Upper lobe of left lung (tissue), 5 donors: ENCODE results near the genes TSTD1 and NR1I3.

- PRO-cap, 2 experiments, result peak in 2 of 2 experiments; most common plus-strand start chr1:161014018 (in 2); most common minus-strand start chr1:161013806 (in 1)
- RAMPAGE, long total RNA, 4 experiments, result start-site peak on the minus strand in 1 of 4 experiments, at chr1:161013211-161013848 at its widest, 12 reads per replicate
Measured at GRCh38 chr1:161013045-161014264, 7.5 kb downstream of the F11R start.

GRCh38 chr1:161038167-161039189 lies at the start of gene TSTD1:
Gene TSTD1 (minus strand): TSS chr1:161038964.
- PRO-cap, 2 experiments, result peak in 1 of 2 experiments; most common plus-strand start chr1:161039072 (in 1); most common minus-strand start chr1:161038920 (in 1)
- RAMPAGE, long total RNA, 4 experiments, result start-site peak on the minus strand in 4 of 4 experiments, at chr1:161038914-161039010 at its widest, 135 to 3,160 reads per replicate

DNA sequence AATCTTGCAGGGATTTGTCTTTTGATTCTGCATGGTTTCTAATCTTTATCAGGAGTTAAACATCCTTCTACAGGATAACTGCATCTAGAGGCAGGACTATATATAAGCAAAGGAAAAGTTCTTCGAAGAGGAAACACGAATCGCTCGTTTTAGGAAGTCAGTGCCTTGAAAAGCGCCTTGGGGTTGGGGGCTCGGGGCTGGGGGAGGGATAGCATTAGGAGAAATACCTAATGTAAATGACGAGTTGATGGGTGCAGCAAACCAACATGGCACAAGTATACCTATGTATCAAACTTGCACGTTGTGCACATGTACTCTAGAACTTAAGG lies 512 bp upstream of the UFC1 start:
- PRO-cap, 2 experiments, result no peak in any of the 2 experiments
- RAMPAGE, long total RNA, 4 experiments, result no peak in any of the 4 experiments

DNA sequence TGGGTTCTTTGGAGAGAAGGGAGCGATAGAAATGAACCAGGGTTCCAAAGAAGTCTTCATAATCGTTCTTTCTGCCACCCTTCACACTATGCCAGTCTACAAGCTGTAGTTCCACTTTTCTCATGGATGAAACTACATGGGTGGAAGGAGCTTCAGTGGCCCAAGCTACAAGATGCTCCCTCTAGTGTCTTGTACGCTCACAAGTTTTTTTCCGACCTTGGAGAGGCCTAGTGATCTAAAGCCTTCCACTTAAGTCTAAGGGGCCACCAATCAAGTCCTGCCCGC lies 375 bp upstream of the TOMM40L start:
- PRO-cap, 2 experiments, result peak in 1 of 2 experiments; most common minus-strand start position 201 of the sequence (in 1)
- RAMPAGE, long total RNA, 4 experiments, result no peak in any of the 4 experiments

DNA sequence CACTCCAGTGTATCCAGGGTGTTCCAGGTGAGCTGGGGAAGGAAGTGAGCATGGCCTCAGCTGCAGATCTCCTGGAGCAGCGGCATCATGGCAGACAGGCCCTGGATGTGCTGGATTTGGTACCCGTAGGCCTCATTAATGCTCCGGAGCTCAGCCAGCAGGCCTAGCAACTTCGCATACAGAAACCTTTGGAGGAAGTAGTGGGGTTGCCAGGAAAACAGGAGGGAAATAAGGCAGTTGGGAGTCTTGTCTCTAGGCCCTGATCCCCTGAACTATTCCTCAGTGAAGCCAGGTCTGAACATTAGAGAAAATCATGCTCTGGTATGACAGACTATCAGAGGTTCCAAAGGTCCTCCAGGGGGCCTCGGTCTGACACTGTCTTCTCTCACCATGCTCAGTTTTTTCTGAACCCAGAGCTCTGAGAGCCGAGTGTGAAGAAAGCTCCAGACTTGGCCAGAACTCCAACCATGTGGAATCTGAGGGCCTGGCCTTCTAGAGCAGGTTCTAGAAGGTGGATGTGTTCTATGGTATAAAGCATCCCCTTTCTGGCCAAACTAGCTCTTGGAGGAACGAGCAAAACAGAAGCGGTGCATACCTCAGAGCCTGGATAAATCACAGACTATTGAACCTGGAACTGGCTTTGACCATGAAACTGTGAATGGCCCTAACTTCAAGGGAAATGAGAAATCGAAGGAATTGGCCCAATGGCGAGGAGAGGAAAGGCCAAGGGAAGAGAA lies 4.0 kb downstream of the TOMM40L start:
- PRO-cap, 2 experiments, result no peak in any of the 2 experiments
- RAMPAGE, long total RNA, 4 experiments, result no peak in any of the 4 experiments

- PRO-cap, 2 experiments, result no peak in any of the 2 experiments
- RAMPAGE, long total RNA, 4 experiments, result no peak in any of the 4 experiments
Measured at GRCh38 chr1:161237963-161238462, at the start of gene NR1I3. Gene NR1I3 (minus strand): TSS chr1:161238203.

DNA sequence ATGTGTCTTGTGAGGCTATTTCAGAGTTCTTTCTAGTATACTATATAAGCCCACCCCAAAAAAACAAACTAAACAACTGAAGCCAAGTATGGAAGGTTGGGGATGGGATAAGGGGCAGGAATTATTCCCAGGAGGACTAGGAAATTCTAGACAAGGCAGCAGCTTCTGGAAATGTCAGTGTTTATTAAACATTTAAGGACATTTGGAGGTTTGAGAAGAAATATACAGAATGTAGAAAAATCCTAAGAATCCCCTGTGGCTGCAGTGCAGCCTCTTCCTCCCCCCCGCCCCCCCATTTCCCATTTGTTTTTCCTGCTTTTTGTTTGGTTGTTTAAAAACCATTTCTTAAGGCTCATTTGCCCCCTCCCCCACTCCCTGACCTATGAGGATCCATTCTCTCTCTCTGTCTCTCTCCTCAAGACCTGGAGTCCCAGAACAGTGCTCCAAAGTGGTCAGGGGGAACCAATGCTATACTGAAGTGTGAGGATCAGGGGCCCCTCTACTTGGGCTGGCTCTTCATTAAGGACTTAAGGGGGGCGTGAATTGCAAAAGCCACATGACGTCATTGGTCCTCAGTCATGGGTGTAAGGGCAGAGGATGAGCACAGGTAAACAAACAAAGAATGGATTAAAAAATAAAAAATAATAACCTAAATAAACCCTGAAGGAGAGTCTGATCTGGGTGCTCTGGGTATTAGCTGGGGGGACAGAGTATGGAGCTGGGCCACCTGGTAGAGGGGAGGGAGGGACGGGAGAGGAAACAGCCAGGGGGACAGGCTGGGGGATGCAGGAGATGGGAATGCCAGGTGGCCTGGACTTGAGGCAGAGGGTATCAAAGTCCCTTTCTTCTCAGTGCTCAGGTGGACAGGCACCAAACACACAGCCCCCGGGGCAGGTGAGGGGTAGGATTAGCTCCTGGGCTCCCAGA lies 4.9 kb downstream of the MPZ start:
- PRO-cap, 2 experiments, result no peak in any of the 2 experiments
- RAMPAGE, long total RNA, 4 experiments, result no peak in any of the 4 experiments

GRCh38 chr1:161305499-161306880 lies 3.8 kb downstream of the MPZ start:
- PRO-cap, 2 experiments, result peak in 2 of 2 experiments; most common plus-strand start chr1:161306366 (in 2); most common minus-strand start chr1:161306212 (in 1)
- RAMPAGE, long total RNA, 4 experiments, result start-site peak on the minus strand in 4 of 4 experiments, at chr1:161306174-161306243 at its widest, 6 to 19 reads per replicate

DNA sequence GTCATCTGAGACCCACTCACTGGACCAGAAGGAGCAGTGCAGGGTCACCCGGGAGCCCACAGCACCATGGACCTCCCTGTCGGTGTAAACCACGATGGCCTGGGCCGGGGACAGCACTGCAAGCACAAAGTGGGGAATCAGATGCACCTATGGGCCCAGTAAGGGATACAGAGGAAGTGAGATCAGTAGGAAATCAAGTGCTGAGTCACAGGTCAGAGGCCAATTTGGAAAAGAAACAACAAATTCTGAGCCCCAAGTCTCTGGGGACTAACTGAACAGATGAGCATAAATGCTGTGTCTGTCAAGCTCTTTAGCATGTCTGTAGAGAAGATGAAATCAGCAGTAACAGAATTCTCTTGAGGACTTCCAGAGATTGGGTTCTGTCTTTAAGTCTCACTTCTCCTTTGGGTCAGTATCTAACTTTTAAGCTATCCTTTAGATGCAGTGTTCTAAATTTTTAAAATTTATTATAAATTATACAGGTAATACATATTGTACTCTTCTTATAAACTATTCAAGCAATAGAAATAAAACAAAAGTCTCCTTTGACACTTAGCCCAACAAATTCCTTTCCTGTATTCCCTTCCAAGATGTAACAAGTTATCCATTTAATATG lies 2.4 kb downstream of the MPZ start:
- PRO-cap, 2 experiments, result no peak in any of the 2 experiments
- RAMPAGE, long total RNA, 4 experiments, result no peak in any of the 4 experiments

- PRO-cap, 2 experiments, result no peak in any of the 2 experiments
- RAMPAGE, long total RNA, 4 experiments, result start-site peak on the minus strand in 1 of 4 experiments, at chr1:161550531-161550649 at its widest, 12 reads per replicate
Measured at GRCh38 chr1:161550384-161550842, 795 bp upstream of the FCGR3A start.

DNA sequence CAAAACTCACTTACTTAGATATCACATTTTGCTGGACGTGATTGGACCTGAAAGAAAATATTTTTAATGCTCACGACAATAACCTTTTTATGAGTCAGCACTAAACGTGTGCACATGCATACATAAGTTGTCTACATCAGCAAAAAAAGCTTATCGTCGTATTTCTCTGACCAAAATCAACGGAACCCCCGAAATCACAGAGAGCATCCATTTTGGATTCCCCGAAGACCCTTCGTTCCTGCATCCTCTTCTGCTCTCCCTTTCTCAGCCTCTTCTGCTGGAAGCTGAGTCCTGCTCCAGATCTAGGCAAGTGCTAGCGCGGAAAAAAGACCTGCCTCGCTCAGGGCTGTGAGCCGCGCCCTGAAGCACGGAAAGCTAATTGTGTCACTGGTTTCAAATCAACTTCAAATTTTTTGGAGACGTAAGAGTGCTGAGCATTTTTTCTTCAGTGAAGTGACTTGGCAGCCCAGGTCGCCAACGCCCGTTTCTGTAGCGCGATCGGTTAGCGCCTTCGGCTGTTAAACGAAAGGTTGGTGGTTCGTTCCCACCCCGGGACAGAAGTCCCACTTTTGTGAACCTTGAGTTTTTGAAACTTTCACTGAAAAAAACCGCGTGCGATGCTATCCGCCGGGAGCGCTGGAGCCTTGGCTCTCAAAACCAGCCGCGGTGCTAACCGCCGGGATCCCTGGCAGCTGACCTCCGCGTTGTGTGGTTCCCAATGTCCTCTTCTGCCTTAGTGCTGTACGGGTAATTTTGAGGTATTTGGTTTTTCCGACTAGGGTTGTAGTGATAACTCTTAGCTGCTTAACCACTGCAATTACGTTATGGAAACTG lies 9.6 kb downstream of the FCGR3B start:
- PRO-cap, 2 experiments, result peak in 1 of 2 experiments; most common plus-strand start position 525 of the sequence (in 1)
- RAMPAGE, long total RNA, 4 experiments, result no peak in any of the 4 experiments

DNA sequence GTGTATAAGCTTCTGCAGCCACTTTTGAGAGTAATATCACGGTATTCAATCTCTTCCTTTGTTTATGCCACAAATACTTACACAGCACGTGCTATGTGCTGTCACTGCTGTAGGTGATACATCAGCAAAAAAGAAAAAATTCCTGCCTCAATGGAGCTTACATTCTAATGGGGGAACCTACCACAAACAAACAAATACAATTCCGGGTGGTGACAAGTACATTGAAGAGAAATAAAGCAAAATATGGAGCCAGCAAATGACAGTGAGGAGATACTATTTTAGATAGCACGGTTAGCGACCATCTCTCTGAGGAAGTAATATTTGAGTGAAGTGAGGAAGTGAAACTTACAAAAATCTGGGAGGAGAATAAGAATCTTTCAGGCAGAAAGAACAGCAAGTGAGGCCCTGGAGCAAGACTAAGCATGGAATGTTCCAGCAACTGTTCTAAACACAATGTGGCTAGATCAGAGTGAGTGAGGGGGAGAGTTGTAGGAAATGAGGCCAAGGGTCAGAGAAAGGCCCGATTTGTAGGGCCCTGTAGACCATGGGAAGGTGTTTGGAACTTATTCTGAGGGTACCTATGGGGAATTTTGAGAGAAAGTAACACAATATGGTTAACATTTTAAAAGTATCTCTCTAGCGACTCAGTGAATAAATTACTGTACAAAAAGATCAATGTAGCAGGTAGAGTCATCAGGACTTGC lies 2.5 kb upstream of the FCRLB start:
- PRO-cap, 2 experiments, result no peak in any of the 2 experiments
- RAMPAGE, long total RNA, 4 experiments, result no peak in any of the 4 experiments

DNA sequence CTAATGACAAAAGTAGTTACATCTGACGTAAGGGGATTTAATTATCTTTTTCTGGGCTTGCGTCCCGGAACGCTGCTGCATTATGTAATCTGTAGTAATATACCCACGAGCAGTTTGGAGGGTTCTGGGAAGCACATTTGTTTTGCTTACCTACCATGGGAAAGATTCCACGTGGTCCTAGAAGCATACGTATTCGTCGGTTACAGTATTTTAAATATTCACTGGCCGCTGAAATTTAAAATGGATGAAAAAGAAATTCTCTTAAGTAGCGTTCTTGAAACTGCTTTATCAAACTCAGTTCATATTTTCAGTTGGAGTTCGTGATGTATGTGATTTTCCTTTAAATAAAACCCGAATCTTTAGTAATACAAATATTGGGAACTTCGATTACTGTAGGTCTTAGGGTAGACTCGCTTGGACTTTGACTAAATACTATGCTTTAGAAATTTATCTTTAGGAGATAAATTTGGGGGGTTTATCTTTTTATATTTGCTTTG lies 798 bp upstream of the ATF6 start:
- PRO-cap, 2 experiments, result peak in 1 of 2 experiments; most common plus-strand start position 112 of the sequence (in 1); most common minus-strand start position 82 of the sequence (in 1)
- RAMPAGE, long total RNA, 4 experiments, result no peak in any of the 4 experiments

GRCh38 chr1:161821009-161821211 lies 54.8 kb downstream of the ATF6 start:
- PRO-cap, 2 experiments, result no peak in any of the 2 experiments
- RAMPAGE, long total RNA, 4 experiments, result no peak in any of the 4 experiments

DNA sequence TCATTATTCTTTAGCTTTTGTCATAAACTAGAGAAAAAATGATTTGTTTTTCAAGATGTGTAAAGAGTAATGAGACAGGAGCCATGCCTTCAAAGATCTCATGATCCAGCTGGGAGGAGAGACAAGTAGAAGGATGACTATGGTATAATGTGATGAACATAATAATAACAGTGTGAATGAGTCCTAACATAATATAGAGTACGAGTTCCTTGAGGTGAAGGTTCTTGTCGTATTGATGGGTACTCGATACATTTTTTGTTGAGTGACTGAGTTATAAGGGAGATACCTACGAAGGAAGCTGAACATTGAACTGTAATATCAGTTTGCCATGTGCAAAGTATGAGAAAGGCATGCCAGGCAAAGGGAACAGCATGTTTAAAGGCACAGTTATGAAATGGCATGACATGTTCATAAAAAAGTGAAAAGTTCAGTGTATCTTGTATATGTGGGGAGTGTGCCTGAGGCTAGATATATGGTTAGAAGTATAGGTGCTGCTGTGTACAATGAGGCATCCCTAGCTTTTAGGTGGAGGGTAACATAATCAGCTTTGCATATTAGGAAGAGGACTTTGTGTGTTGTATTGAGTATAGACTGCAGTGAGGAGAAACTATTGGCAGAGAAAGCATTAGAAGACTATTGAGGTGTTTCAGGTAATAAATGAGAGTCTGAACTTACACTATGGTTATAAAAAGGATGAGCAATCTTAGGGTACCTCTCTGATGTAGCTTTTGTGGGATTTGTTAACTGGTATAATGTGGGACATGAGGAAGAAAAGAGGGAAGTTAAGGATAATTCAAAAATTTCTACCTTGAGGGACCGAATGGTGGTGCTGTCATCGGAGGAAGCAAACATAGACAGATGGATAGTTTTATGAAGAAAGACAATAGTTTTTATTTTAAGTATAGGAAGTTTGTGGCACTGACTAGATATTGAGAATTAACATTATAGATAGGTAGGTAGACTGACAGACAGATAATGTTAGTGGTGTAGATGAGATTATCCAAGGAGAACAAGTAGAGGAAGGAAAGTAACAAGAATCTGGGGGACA lies 55.4 kb downstream of the ATF6 start:
- PRO-cap, 2 experiments, result no peak in any of the 2 experiments
- RAMPAGE, long total RNA, 4 experiments, result start-site peak on the plus strand in 1 of 4 experiments, centred at position 968 of the sequence, 19 reads per replicate

- PRO-cap, 2 experiments, result no peak in any of the 2 experiments
- RAMPAGE, long total RNA, 4 experiments, result no peak in any of the 4 experiments
Measured at GRCh38 chr1:161833217-161833705, 67.1 kb downstream of the ATF6 start.

- PRO-cap, 2 experiments, result no peak in any of the 2 experiments
- RAMPAGE, long total RNA, 4 experiments, result no peak in any of the 4 experiments
Measured at GRCh38 chr1:161856877-161857702, 91.0 kb downstream of the ATF6 start.

DNA sequence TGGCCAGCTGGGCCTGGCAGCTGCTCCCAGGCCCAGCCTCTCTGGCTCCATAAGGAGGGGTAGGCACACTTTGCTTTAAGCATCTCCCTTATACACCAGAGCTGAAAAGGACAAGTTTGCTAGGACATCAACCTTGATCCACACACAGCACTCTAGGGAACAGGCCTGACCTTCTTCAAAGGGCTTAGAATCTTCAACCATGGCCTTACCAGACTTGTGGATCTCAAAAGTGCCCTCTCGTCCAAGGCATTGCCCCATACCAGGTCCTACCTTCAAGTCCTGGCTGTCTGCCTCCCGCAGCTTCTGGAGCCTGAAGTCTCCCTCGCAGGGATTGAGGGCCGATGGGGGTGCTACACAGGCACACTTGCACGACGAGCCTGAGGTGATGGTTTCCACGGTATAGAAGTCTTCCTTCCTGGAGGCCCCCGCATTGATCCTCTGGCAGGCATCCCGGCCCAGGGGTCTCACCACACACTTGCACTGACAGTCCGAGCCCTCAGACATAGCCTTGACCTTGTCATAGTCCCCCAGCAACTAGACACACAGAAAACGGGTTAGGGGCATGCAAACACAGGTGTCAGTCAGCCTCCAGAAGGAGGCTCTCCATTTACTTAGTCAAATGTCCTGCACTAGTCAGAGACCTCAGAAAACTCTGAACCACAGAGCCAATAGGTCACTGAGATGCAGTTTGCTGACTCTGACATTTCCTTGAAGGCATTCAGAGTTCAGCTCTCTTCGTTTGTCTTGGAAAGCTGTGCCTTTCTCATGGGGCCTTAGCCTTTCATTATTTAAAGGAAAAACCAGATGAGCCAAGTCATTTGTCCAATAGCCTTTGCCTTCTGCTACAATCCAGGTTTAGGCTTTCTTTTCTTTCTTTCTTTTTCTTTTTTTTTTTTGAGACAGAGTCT lies 3.8 kb downstream of the OLFML2B start:
- PRO-cap, 2 experiments, result no peak in any of the 2 experiments
- RAMPAGE, long total RNA, 4 experiments, result no peak in any of the 4 experiments

DNA sequence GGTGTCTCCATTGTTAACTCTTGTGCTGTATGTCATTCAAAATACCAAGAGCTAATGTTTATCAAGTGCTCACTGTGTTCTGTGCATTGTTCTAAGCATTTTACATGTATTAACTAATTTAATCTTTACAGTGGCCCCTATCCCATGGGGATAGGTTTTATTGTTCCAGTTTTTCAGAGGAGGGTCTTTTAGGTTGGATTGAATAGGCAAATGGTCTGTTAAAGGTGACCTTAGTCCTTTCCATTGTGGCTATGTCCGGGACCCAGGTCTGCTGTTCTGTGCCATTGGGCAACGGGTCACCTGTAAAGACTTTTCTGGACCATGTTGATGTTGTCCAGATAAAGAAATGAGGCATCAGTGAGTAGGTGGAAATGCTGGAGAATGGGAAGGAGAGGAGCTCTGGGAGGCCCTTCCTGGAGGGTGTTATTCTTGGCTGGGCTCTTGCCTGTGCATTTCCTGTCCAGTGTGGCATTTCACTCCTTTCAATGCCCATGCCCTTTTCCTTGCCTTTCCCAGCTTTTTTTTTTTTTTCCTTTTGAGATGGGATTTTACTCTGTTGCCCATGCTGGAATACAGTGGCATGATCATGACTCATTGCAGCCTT lies 11.6 kb downstream of the NOS1AP start:
- PRO-cap, 2 experiments, result no peak in any of the 2 experiments
- RAMPAGE, long total RNA, 4 experiments, result no peak in any of the 4 experiments

DNA sequence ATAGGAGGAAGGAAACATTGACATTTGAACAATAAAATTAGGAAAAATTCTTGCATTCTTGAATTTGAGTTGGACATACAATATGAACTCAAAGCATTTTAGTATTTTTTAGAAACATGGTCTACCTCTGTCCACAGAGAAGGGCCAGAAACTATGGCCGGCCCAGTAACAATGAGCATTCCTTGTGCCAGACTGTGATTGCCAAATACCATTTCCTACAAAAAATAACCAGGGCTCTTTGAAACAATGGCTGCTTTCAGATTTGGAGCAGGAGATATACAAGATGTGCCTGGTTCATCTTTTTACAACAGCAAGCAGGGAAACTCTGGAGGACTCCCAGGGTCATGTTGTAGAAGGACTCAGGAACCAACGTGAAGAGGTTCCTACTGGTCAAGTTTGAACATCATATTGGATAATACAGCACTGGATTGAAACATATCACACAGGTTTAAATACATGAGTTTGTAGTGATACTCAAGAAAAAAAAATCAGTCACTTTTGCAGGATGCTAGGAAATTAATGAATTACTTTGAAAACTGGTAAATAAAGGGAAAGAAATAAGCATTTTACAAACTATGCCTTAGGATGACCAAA lies 38.5 kb downstream of the NOS1AP start:
- PRO-cap, 2 experiments, result no peak in any of the 2 experiments
- RAMPAGE, long total RNA, 4 experiments, result no peak in any of the 4 experiments